Body of pancreas (tissue), 2 donors: ENCODE results near the gene EDNRB.

DNA sequence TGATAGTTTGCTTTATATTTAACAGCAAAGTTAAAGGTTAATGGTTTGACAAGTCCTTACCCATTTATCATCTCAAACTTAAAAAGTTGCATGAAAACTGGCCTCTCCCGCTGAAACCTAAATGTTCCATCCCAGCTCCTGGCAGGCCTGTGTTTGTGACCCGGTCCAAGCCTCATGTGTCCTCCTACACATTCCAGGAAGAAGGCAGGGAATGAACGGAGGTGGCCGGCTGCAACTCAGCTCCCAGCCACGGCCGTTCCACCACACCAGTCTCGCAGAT, 56.6 kb downstream of the KCTD12 start:
- PRO-cap, result unidirectional peak, plus-strand start at position 196 of the sequence
- RAMPAGE, long total RNA, 2 experiments, result no peak in any of the 2 experiments

- PRO-cap, result no peak
- RAMPAGE, long total RNA, 2 experiments, result no peak in any of the 2 experiments
Observed at GRCh38 chr13:76880463-76881548, 5.4 kb downstream of the KCTD12 start.

DNA sequence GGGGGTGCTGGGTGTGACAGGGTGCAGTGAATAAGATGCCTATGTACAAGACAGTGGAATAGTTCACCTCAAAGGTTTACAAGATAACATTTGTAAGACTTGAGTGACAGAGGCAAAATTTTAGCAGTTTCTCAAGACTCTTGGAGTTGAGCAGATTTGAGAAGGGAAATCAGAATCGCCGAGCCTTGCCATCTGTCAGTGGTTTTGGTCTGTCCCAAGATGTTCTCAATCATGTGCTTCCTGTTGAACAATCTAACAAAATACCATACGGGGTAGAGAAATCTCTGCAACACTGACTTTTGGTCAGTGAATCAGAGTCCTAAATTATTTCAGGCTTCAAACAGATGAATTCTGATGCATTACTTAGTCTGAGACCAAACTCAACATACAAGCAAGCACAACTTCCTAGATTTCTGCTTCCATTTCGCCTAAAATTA, 3.8 kb downstream of the KCTD12 start:
- PRO-cap, result no peak
- RAMPAGE, long total RNA, 2 experiments, result no peak in any of the 2 experiments

DNA sequence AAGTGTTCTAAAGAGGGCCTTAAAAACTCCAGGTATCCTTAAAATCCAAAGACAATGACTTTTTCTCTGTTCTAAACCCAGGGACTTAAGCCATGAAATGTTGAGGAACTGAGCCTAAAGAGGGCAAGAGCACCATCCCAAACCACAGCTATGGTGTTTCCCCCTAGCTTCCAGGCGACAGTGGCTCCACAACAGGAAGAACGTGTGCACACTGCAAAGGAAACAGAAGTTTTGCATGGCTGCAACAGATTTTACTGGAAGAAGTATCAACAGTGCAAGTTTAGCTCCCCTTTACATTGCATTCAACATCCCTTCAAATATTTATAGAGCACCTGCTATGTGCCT, 8.2 kb upstream of the KCTD12 start:
- PRO-cap, result no peak
- RAMPAGE, long total RNA, 2 experiments, result no peak in any of the 2 experiments

DNA sequence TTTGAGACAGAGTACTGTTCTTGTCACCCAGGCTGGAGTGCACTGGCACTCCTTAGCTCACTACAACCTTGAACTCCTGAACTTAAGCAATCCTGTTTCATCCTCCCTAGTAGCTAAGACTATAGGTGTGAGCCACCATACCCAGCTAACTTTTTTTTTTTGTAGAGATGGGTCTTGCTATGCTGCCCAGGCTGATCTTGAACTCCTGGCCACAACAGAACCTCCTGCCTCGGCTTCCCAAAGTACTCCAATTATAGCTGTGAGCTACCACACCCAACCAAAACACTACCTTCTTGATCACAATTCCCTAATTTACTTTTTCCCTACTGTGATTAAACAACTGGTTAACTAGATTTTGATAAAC, 10.4 kb downstream of the FBXL3 start:
- PRO-cap, result no peak
- RAMPAGE, long total RNA, 2 experiments, result no peak in any of the 2 experiments

GRCh38 chr13:77298032-77298724, 28.7 kb downstream of the MYCBP2 start:
- PRO-cap, result no peak
- RAMPAGE, long total RNA, 2 experiments, result no peak in any of the 2 experiments

- PRO-cap, result no peak
- RAMPAGE, long total RNA, 2 experiments, result no peak in any of the 2 experiments
Observed at GRCh38 chr13:77386955-77387588, 60.2 kb upstream of the MYCBP2 start.

- PRO-cap, result no peak
- RAMPAGE, long total RNA, 2 experiments, result no peak in any of the 2 experiments
Observed at GRCh38 chr13:77699367-77699616, 1.8 kb downstream of the SLAIN1 start.

GRCh38 chr13:77918258-77919262, at the start of gene EDNRB:
Gene EDNRB, minus strand, starts transcription at chr13:77918831.
- PRO-cap, result bidirectional peak, plus-strand start at chr13:77918555, minus-strand start at chr13:77918393; bidirectional peak, plus-strand start at chr13:77918941, minus-strand start at chr13:77918831
- RAMPAGE, long total RNA, 2 experiments, result start-site peak on the minus strand in 2 of 2 experiments, at chr13:77918794-77918806 at its widest, 18 to 42 reads per replicate

GRCh38 chr13:79371649-79372191, 34.3 kb downstream of the RBM26 start:
- PRO-cap, result no peak
- RAMPAGE, long total RNA, 2 experiments, result no peak in any of the 2 experiments

- PRO-cap, result no peak
- RAMPAGE, long total RNA, 2 experiments, result no peak in any of the 2 experiments
Observed at GRCh38 chr13:79403569-79403946, 2.5 kb downstream of the RBM26 start.

- PRO-cap, result bidirectional peak, plus-strand start at chr13:79481900, minus-strand start at chr13:79481711
- RAMPAGE, long total RNA, 2 experiments, result no peak in any of the 2 experiments
Observed at GRCh38 chr13:79481590-79482197, 739 bp downstream of the NDFIP2 start.

DNA sequence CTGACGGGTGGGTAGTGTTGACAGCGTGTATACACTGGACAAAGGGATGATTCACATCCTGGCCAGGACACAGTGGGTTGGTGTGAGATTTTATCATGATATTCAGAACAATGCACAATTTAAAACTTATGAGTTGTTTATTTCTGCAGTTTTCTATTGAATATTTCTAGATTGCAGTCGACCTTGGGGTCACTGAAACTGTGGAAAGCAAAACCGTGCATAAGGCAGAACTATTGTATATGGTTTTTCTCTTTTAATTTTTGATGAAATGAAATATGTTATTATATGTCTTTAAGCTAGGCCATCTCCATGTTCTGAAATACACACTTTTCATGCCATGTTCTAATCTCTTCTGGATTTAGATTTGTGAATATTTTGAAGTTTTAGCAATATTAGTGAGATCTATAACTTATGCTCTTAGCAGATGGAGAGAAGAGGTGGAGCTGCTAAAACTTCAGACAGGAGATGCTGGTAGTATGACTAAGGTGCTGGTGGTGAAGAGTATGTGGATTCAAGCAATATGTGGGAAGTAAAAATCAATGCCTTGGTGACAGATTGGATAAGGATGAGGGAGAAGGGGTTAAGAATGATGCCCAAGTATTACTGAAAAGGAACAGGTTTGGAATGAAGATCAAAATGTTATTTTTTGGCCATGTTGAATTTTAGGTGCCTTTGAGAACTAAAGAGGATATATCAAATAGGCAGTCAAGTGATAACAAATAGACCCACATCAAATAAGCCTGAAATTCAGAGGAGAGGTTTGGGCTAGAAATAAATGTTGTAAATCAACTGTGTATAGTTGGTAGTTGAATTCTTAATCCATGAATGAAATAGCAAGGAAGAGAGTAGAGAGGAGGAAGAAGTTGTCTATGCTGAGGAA, 44.9 kb downstream of the NDFIP2 start:
- PRO-cap, result no peak
- RAMPAGE, long total RNA, 2 experiments, result no peak in any of the 2 experiments

DNA sequence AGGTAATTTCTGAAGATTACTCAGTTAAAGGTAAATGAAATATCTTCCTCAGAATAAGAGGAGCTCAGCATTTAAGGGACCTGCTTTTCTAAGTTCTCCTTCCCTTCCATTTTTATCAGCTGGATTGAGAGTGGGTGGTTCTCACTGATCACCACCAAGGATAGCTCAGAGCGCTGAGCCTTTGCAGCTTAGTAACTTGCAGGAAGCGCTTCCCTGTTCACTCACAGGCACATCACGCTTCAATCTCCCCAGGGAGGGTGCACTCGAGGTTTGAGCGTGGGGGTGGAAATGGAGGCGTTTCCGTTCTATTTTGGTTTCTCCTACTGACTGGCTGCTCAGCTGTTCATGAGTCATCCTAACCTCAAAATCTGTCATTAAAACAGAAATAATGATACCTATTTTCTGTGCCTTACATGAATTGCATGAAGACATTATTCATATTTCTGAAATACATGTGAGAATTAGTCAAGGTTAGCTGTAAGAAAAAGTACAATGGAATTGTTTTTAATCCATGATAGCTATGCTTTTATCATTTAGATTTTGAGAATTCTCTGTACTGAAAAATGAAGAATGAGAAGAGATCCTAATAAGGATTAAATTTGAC, 292.1 kb downstream of the SPRY2 start:
- PRO-cap, result no peak
- RAMPAGE, long total RNA, 2 experiments, result no peak in any of the 2 experiments

DNA sequence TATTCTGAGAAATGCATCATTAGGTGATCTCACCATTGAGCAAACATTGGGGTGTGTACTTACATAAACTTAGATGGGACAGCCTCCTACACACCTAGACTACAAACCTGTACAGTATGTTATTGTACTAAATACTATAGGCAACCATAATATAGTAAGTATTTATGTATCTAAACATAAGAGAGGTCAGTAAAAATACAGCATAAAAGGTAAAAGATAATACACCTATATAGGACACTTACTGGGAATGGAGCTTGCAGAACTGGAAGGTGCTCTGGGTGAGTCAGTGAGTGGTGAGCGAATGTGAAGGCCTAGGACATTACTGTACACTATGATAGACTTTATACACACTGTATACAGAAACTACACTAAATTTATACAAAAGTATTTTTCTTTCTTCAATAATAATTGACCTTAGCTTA, 254.5 kb downstream of the SPRY2 start:
- PRO-cap, result no peak
- RAMPAGE, long total RNA, 2 experiments, result no peak in any of the 2 experiments

- PRO-cap, result no peak
- RAMPAGE, long total RNA, 2 experiments, result no peak in any of the 2 experiments
Observed at GRCh38 chr13:80133663-80133997, 207.3 kb downstream of the SPRY2 start.

DNA sequence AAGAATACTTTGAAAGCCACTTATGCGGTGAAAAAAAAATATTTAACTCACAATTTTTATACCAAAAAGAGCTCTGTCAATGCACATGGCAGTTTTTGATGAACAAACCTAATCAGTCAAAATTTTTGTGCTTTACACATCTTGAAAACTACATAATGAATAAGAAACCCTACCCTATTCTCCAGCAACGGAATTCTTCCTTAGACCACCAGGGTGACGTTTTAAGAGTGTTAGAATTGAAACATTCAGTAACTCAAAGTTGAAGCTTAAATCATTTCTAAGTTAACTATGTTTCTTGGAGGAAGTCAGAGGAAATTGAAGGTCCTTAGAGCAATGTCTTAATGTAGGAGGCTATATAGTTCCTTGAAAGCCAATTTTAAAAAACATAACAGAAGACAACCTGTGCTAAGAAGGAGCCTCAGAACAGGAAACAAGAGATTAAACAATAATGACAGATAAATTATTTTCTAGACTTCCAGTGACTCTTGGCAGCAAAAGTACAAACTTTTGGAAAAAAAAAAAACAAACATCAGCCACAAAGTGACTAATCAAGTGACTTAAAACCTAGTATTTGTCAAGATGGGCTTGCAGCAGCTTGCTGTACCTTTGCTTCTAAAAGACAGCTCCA, 6.3 kb downstream of the SPRY2 start:
- PRO-cap, result no peak
- RAMPAGE, long total RNA, 2 experiments, result no peak in any of the 2 experiments

DNA sequence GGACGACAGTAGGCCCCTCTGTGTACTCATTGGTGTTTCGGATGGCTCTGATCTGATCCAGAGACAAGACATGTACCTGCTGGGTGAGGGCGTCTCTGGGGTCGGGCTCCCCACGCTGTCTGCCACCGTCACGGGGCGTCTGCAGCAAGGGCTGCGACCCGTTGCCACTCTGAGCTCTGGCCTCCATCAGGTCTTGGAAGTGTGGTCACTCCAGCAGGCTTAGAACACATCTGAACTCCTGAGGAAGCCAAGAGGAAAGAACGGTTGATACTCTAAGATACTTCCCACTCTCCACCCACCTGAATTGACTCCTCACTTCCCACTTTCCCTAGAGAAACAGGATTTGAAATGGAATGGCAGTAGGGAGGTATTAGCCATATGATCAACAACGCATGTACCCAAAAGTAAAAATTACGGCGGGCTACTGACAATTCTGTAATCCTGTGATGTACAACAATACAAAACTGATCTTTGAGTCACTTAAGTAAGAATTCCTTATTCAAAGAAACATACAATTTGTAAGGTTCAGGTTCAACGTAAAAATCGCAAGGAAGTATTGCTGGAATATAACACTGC, 3.3 kb downstream of the SPRY2 start:
- PRO-cap, result no peak
- RAMPAGE, long total RNA, 2 experiments, result no peak in any of the 2 experiments

GRCh38 chr13:80362517-80362833, 21.5 kb upstream of the SPRY2 start:
- PRO-cap, result no peak
- RAMPAGE, long total RNA, 2 experiments, result no peak in any of the 2 experiments

- PRO-cap, result no peak
- RAMPAGE, long total RNA, 2 experiments, result no peak in any of the 2 experiments
Observed at GRCh38 chr13:81734549-81734957, 1393.6 kb upstream of the SPRY2 start.